ENCODE measurements around the genes PTPN23 and CSPG5.

DNA sequence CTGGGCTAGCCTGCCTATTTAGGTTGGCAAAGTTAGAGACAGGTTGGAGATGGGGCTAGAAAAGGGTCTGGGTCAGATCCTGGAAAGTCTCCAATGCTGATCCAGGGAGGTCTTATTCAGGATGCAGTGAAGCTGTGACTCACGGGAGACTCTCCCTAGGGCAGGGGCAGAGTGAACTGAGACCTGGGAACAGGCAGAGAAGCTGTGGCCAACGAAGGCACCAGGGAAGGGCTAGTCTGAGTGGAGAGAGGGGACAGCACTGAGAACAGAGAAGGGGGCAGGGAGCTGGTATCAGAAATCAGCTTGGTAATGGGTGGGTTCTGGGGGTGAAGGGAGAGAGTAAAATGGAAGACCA is 2.2 kb downstream of the LTF start:
- RAMPAGE, total RNA, result no peak

GRCh38 chr3:46561349-46561932 is 4.7 kb downstream of the LRRC2 start:
- RAMPAGE, total RNA, result no peak

- RAMPAGE, total RNA, result no peak
These were observed 192 bp downstream of the FAM240A start for GRCh38 chr3:46612550-46612883.

GRCh38 chr3:46833605-46834393 is 29.4 kb downstream of the MYL3 start:
- RAMPAGE, total RNA, result no peak

DNA sequence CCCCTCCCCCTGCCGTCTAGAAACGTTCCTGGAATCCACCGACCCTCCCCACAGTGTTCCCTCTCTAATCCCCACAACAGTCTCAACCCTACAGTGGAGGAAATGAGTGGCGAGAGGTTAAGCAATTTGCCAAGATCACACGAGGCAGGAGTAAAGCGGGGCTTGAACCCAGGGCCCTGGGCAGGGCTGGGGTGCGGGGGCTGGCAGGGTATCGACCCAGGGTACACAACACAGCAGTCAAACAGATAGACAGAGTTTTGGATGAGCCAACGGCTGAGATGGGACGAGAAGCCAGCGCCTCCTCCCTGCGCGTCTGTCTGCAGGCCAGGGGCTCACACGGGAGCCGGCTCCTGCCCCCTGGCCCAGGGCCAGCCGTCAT is 18.1 kb downstream of the MYL3 start:
- RAMPAGE, total RNA, result no peak

- RAMPAGE, total RNA, result no peak
These were observed 3.0 kb upstream of the PTH1R start for GRCh38 chr3:46874344-46875023.

DNA sequence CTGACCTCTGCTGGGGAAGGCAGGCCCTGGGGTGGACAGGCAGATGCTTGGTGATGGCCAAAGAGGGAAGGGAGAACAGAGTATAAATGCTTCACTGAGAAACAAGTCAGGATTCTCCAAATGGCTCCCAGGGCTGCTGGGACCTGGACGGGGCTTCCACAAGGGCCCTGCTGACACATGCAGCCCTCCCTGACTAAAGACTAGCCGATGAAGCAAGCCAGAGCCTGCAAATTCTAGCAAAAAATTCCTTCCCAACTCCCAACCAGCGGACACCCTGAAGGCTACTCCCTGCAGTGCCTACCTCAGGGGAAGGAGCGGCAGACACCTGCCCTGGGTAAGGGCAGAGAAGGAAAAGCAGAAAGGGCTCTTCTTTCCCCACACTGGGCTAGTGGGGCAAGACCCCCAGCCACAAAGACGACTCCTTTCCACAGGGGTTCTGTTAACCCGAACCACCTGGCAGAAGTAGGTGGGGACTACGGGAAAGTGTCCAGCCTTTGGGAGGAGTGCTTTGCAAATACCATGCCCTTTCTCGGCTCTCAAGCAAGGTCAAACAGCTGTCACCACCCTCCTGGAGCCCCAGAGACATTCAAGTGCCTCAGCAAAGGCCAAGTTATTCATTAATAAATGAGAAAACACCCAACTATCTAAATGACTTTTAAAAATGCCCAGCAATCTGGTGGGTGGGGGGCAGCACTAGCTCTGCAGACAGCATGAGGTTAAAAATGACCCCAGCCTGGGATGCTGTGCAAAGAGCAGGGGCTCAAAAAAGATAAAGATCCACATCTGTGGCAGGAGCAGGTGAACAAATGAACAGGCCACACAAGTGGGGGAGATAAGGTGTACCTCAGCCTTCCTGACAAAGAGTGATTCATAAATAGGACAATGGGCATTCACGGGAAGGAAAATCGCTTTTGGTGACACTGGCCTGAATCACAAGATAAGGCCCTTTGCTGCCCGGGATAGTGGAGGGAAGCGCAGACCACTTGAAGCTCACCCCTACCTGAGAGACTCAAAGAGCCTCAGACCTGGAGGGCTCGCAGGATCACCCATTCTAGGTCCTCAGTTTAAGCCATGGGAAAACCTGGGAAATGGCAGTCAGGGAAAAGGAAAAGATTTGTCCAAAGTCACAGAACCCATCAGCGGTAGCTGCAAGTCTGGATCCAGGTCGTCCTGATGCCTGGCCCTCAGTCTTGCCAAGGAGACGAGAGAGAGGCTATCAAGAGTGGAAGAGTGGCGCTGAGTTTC is 33.0 kb downstream of the CCDC12 start:
- RAMPAGE, total RNA, result no peak

- RAMPAGE, total RNA, result no peak
These were observed 17.4 kb downstream of the CCDC12 start for GRCh38 chr3:46959032-46959756.

- RAMPAGE, total RNA, result no peak
These were observed 9.1 kb downstream of the CCDC12 start for GRCh38 chr3:46967322-46967982.

DNA sequence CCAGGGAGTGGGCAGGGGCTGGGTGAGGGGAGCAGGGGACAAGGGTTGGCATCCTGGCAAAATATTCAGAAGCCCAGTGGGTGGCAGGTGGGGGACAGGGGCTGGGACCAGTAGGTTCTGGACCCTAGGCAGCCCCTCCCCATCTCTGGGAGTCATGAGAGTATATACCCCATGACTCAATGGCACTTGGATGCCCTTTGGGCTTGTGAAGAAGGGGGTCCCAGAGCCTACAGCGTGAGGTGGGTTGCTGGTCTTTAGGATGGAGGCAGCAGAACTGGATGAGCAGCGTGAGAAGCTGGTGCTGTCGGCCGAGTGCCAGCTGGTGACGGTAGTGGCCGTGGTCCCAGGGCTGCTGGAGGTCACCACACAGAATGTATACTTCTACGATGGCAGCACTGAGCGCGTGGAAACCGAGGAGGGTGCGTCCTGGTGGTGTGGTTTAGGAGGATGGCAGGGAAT is 24.1 kb downstream of the NBEAL2 start:
- RAMPAGE, total RNA, result no peak

DNA sequence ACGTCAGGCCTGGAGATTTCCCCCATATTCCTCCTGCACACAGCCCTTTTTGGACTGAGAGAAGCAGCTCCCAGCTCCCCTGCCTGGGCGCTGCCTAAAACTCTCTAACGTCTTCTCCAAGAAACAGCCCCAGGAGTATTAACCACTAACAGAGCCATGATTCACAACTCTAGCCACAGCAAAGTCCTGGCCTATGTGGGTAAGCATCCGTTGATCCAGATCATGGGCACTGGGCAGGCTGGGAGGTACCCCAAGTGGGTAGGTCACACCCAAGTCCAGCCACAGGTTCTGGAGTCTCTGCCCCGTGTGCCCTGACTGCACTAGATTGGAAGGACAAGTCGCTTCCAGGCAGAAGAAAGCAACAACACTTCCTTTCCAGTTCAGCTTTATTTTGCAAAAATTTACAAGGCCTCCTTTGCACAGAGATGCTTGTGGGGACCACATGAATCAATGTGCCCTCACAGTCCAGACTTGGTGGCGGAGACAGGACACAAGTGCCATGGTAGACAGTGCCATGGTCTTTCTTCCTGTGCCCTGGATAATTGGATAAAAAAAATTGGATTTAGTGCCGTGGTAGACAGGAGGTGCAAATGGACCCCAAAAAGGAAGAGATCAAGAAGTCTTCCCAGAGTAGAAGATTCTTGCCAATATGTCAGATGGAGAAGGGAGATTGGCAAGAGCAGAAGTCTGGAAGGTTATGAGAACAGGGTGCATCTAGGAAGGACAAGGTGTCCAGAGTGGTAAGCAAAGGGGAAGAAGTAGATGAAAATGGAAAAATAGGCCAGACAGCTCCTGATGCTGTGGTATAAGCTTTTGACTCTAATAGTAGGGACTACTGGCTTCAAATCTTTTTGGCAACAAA is 32.2 kb downstream of the NBEAL2 start:
- RAMPAGE, total RNA, result no peak

- RAMPAGE, total RNA, result no peak
These were observed 37.3 kb downstream of the NBEAL2 start for GRCh38 chr3:47016433-47017581.

DNA sequence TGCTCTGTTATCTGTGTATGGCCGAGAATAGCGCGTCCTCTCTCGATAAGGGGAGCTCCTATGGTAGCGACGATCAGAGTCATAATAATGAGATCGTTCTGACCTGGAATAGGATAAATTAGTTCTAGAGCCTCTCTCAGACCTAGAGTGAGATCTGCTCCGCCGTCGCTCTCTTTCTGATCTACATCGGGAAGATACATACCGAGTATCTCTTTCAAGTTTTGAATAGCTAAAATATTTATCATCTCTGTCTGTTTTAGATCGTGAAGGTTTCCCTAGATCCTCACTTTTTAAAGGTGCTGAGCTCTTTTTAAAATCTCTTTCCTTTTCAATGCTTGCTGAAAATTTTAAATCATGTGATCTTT is 40.7 kb downstream of the SETD2 start:
- RAMPAGE, total RNA, result no peak

GRCh38 chr3:47141143-47141568 is 22.8 kb downstream of the SETD2 start:
- RAMPAGE, total RNA, result no peak

GRCh38 chr3:47380480-47381328 is at the start of gene PTPN23:
Gene PTPN23, plus strand, starts transcription at chr3:47381021.
- RAMPAGE, total RNA, result no peak

DNA sequence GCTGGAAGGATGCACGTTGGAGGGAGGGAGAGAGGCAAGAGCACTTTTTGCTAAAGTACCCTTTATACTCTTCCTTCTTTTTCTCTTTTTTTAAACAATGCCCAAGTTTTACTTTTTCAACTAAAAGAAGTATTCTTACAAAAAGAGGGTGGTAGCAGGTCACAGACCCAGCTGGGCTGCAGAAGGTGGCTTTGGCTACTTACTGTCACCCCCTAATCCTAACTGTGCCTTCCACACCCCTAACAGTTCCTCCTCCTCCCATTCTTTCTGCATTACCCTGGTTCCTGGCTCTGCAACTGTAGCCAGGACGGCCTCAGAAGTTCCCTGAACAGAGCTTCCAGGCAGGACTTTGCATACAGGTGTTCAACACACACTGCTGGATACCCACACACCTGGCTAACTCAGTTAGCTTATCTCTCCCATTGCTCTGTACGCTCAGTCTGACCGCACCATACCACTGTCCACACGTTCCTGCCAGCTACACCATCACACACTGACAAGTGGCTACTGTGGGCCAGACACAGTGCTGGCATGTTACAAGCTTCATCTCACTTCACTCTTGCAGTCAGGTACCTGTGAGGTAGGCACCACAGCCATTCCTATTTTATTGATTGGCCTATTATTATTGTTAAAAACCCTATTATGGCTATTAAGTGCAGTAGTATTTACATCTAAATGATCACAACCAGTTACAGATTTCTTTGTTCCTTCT is 12.9 kb downstream of the ELP6 start:
- RAMPAGE, total RNA, result no peak

- RAMPAGE, total RNA, result no peak
These were observed 22.8 kb upstream of the ELP6 start for GRCh38 chr3:47536010-47536951.

GRCh38 chr3:47542497-47543273 is 29.2 kb upstream of the ELP6 start:
- RAMPAGE, total RNA, result no peak

GRCh38 chr3:47578517-47579325 is at the start of gene CSPG5:
Gene CSPG5, minus strand, starts transcription at chr3:47578865.
- RAMPAGE, total RNA, result no peak

- RAMPAGE, total RNA, result no peak
These were observed 3.9 kb upstream of the CSPG5 start for GRCh38 chr3:47582475-47583087.

All from foreskin keratinocyte (primary cell).